Trachea (tissue), 1 donor: Measurements from ENCODE around the genes LIN7B, DKKL1, RCN3 and PRMT1.

DNA sequence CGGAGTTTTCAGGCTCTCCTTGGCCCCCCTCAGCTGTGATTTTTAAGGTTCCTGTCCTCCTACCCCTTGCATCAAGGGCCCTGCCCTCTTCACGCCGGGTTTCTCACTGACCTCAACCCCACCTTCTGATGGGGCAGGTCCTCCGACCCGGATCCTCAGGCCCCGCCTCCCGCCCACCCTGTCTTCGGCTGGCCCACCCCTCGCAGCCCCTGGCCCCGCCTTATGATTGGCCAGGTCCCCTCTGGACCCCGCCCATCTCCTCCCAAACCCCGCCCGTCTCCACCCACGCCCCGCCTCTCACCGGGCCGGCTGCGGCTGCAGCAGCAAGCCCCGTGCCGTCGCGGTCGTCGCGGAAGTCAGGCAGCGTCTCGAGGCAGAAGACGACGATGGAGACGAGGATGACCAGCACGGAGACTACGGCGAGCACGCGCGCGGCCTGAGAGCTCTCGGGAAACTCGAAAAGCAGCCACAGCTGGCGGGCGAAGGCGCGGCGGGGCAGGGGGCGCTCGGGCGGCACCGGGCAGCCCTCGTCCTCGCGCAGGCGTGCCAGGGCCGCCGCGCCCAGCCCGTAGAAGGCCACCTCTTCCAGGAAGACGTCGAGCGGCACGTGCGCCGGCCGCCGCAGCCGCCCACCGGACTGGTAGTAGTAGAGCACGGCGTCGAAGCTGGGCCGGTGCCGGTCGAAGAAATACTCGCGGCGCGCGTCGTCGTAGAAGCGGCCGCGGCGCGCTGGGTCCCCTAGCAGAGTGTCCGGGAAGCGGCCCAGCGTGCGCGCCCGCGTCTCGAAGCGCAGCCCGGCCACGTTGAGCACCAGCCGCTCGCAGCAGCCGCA lies 553 bp downstream of the KCNA7 start:
- PRO-cap, result no peak

GRCh38 chr19:49107364-49108802 lies 6.3 kb upstream of the LIN7B start:
- PRO-cap, result no peak

DNA sequence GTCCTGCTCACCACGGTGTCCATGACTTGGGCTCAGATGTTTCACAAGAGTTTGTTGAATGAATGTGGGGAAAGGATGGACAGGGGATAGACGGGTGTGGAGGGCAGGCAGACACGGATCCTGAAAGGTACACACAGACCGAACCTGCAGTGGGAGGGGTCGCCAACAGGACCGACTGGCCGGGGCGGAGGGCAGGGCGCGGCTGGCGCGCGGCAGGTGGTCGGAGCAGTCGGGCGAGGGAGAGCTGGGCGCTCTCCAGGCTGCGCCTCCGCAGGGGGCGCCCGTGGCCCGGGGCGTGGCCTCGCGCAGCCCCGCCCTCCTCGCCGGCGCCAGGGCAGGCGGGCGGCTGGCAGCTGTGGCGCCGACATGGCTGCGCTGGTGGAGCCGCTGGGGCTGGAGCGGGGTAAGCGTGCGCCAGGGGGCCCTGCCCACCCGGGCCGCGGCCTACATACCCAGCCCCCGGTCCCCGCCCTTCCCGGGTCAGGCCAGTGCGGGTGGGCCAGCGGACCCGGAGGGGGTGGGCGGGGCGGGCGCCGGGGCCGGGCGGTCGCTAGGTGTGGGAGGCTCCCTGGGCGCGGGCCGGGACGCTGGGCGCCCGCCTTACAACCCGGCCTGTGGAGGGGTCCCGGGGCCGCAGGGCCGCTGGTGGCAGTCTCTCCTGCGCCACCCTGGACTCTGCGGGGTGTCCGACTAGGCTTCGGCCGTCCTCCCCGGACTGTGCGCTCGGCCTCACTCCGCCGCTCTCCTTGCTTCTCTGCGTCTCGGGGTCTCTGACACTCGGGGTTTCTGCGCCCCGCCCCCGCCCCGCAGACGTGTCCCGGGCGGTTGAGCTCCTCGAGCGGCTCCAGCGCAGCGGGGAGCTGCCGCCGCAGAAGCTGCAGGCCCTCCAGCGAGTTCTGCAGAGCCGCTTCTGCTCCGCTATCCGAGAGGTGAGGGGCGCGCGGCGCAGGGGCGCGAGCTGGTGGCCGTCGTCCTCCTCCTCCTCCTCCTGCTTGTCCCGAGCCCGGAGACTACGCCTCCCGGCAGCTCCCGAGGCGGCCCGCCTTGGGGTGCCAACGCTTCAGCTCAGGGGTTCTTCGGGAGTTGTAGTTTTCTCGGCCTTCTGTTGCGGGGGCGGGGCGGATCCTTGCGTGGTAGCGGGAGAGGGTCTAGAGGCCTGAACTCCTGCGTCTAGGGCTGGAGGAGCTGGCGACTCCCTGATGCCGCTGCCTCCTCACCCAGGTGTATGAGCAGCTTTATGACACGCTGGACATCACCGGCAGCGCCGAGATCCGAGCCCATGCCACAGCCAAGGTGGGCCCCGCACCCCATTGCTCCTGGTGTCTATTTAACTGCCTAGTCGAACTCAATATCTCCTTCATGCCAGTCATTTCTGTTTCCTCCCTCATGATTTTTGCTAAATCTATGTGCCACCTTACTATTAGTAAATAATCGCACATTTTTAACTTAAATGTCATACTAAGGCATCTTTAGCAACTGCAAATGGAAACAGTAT lies at the start of gene LIN7B:
LIN7B (plus strand) TSS at position 332 of the 1,495 bp plus-strand sequence.
- PRO-cap, result bidirectional peak, plus-strand start at position 332 of the sequence, minus-strand start at position 235 of the sequence; unidirectional peak, minus-strand start at position 994 of the sequence

- PRO-cap, result no peak
These were observed 9.5 kb downstream of the PPFIA3 start for GRCh38 chr19:49128775-49129252.

GRCh38 chr19:49129253-49129757 lies 10.0 kb downstream of the PPFIA3 start:
- PRO-cap, result no peak

- PRO-cap, result no peak
These were observed 10.9 kb downstream of the PPFIA3 start for GRCh38 chr19:49130196-49130679.

- PRO-cap, result bidirectional peak, plus-strand start at chr19:49363808, minus-strand start at chr19:49363443
These were observed at the start of gene DKKL1 for GRCh38 chr19:49363245-49364349. Gene DKKL1, plus strand, starts transcription at chr19:49363877.

DNA sequence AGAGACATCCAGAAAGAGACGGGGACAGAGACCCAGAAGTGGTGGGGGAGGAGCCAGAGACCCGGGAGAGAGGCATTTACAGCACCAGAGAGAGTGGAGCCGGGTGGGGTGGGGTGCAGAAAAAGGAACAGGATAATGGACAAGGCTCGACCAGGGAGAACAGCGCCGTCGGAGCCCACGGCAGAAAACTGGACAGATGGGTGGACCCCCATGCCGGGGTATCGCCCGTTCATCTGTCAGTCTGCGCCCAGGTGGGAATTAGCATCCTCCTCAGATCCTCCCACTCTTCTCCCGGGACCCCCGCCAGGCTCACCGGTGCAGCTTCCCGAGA lies 357 bp downstream of the SLC17A7 start:
- PRO-cap, result no peak

DNA sequence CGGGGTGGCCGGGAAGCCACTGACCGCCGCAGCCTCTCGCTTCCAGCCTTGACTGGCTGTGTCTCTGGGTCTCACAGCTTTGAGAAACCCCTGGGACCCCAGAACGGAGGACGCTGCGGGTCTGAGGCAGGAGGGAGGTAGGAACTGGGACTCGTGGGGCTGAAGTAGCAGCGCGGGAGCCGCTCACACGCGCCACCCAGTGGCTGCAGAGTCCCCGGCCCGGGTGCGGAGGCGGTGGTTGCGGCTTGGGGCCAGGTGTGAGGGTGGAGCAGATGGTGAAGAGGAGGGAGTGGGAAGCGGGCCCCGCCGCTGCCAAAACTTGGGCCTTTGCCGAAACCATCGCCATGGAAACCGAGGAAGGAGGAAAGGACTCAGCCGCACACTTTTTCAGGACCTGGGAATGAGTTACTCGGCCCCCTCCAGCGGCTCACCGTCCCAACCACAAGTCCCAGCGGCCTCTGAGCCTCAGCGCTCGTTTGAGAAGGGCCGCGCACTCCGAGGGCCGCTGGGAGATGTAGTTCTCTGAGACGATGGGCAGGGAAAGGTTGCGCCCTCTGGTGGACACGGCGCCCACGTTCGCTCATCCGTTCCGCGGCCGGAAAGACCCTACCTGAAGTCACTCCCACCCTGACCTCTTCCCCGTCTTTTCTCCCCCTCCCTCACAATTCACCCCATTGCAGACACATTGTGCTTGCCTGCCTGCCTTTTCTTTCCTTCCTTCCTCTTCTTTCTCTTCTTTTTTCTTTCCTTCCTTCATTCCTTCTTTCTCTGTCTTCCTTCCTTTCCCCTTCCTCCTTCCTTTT lies 2.2 kb upstream of the SLC17A7 start:
- PRO-cap, result bidirectional peak, plus-strand start at position 271 of the sequence, minus-strand start at position 161 of the sequence; unidirectional peak, minus-strand start at position 450 of the sequence

DNA sequence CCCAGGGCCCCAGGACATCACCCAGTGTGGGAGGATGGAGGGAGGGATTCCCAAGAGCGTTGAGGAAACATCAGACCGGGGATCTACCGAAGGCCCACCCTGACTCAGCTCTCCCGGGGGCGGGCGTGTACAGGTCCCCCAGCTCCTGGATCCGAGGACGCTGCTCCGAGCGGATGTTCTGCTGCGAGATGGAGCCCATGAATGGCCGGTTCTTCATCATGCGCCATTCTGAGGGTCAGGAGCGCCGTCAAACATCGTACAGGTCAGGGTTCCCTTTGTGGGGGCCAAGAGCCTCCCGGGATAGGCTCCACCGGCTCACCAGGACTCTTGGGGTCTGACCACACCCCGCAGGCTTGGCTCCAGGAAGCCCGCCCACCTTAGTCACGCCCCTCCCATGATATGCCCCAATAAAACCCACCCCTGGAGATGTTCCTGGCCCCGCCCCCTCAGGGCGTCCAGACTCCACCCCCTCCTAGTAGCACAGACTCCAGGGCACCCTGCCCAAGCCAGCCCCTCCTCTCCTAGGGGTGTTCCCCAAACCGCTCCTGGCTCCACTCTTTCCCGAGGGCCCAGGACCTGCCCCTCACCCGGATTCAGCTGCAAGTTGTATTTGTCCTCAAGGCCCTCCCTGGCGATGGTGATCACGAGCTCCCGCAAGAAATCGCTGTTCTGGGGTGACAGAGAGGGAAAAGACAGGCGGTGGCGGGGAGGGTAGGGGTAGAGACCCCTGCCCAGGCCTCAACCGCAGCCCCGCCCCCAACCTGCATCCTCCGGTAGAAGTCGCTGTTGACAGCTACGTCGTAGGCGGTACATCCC lies 4.2 kb downstream of the PIH1D1 start:
- PRO-cap, result no peak

DNA sequence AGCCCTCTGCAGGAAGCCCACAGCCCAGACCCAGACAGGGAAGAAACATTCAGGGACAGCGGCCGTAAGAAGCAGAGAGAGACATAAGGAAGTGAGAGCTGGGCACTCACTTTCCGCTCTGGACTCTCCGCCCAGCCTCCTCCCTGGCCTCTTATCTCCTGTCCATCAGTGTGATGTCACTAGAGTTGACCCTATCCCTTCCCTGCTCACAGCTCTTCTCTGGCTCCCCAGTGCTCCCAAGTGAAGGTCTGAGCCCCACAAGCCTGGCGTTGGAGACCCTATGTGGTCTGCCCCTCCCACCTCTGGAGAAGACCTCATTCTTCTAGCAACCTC lies 3.6 kb downstream of the PIH1D1 start:
- PRO-cap, result no peak

DNA sequence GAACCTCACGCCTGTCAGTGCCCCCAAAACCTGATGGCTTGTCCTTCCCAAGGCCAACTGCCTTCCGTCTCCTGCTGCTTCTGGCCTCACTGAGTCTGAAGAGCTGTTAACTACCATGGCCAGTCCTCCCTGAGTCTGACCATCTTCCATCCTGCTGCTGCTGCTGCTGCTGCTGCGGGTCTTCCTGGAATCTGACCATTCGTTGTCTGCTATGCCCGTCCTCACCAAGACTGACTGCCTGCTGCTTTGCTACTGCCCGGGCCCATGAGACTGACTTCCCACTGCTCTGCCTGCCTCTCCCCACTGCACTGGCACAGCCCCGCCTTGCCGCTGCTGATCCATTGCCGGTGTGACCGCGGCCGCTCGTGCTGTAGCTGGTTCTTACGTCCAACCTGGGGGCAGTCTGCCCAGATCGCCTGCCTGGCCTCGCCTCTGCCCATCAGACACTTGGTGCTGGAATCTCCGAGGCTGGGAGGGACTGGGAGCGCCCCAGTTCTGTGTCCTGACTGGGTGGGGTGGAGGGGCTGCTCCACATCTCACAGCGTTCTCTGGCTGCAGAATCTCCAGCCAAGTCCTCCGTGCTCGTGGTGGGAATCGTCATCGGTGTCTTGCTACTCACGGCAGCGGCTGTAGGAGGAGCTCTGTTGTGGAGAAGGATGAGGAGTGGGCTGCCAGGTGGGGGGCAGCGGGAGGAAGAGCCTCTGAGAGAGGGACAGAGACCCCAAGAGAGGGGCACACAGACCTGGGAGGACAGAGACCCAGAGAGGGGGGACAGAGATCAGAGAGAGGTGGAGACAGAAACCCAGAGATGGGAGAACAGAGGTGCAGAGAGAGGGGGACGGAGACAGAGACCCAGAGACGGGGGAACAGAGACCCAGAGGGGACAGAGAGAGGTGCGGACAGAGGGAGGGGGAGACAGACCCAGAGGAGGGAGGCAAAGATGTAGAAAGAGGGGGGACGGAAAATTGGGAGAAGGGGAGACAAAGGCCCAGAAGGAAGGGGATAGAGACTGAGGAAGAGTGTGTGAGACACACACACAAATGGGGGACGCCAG lies 2.6 kb upstream of the RCN3 start:
- PRO-cap, result no peak

DNA sequence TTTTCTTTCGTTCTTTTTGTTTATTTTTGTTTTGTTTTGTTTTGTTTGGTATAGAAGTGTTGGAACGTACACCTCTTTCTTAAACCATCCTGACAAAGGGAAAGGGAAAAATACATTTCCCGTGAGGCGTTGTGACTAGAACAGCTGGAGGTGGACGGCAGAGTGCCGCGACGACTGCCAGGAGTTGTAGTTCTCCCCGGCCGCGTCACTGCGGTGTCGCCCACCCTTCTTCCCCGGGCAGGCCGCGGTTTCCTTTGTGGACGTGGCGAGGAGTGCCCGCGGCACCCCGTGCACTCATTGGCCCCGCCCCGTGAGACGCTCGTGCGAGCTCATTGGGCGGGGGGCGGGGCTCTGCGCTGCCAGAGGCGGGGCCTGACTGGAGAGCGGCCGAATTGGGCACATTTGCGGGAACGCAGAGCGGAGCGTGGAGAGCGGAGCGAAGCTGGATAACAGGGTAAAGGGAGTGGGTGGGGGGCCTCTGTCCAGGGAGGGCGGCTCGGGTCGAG lies at the start of gene RCN3:
RCN3 (plus strand) TSS at position 399 of the 506 bp plus-strand sequence.
- PRO-cap, result bidirectional peak, plus-strand start at position 399 of the sequence, minus-strand start at position 256 of the sequence

DNA sequence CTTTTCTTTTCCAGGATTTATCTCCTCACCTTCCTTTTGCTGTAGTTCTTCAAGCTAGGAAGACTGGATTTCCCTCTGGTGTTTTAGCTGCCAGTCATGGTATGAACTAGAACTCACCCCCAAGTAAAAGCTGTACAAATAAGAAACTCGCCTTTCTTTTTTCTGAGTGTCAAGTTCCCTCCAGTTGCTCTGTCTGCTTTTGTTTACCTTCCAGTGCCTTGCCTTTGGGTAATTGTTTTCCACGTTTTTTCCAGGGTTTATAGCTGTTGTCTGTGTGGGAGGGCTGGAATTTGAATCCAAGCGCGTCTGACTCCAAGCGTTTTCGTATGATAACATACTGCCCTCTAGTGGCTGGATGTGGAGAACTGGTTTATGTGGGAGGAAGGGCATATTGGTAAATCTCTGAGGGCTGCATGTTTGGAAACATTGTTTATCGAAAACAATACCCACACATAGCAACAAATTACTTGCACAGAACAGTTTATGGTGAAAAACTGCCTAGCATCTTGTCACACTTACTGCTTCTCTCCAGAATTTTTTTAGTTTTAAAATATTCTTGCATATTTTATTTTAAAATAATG lies 19.1 kb downstream of the RCN3 start:
- PRO-cap, result no peak

DNA sequence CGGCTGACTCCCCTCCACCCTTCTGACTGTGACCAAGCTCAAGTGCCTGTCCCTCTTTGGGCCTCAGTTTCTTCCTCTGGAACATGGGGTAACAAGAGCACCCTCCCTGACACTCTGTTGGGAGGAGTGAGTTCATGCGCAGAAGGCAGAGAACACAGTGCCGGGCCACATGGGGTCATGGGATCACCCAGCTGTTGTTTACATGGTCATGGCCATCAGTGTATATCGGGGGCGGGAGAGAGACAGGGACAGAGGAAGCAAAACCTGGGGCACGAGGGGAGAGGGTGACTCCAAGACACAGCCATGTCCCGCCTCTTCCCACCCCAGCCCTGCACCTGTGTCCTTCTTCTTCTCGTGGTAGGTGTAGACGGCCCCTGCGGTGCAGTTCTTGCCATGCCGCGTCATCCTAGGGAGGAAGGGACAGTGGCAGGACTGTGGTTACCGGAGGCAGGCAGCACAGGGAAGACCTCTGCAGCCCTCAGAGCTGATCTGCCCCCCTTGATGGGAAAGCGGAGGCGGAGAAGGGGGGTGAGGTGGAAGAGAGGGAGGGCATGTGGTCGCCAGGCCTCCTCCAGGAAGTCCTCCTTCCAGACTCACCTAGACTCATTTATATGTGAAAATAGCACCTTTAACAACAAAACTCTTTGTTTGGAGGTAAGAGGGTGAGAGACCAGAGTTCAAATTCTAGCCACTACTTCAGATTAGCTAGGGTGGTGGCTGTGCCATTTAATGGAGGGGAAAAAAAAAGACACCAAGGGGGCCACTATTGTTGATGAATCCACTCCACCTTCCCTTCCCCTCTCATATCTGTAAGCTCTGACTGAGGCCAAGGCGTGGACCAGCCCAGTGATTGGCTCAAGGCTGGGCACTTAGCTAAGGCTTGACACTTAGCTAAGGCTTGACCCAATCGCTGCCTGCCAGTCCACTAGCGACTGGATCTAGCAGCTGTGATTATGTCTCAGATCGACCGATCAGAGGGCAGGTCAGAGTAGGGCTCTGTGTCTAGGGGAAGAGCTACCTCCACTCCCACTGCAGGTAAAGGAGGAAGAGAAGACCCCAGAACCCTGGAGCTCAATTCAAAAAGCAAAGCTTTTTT lies 19.7 kb downstream of the NOSIP start:
- PRO-cap, result no peak

DNA sequence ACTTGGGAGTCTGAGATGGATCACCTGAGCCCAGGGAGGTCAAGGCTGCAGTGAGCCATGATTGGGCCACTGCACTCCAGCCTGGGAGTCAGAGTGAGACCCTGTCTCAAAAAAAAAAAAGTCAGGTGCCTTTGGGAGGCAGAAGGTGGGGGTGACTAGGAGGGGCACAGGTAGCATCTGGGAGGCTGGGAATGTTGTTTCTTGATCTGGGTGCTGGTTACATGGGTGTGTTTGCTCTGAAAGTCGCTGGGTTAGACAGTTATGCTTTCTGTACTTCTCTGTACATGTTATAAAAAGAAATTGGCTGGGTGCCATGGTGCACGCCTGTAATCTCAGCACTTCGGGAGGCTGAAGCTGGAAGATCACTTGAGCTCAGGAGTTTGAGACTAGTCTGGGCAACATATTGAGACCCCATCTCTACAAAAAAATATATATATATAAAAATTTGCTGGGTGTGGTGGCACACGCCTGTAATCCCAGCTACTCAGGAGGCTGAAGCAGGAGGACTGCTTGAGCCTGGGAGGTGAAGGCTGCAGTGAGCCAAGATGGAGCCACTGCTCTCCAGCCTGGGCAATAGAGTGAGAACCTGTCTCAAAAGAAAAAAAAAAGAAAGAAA lies 15.1 kb downstream of the NOSIP start:
- PRO-cap, result no peak

DNA sequence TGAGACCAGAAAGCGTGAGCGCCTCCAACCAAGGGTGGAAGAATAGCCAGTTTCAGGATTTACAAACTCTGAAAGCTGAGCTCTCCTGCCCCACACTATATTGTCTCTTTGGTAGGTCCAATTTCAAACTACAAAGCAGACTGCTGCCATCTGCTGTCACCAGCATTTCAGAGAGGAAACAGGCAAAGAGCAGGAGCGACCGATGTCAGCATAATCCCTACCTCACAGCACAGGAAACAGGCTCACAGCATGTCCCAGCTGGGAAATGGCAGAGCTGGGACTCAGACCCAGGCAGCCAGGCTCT lies 9.1 kb downstream of the NOSIP start:
- PRO-cap, result no peak

GRCh38 chr19:49635312-49636543 lies 4.2 kb downstream of the RRAS start:
- PRO-cap, result no peak

- PRO-cap, result no peak
These were observed 537 bp downstream of the SCAF1 start for GRCh38 chr19:49642407-49643085.

DNA sequence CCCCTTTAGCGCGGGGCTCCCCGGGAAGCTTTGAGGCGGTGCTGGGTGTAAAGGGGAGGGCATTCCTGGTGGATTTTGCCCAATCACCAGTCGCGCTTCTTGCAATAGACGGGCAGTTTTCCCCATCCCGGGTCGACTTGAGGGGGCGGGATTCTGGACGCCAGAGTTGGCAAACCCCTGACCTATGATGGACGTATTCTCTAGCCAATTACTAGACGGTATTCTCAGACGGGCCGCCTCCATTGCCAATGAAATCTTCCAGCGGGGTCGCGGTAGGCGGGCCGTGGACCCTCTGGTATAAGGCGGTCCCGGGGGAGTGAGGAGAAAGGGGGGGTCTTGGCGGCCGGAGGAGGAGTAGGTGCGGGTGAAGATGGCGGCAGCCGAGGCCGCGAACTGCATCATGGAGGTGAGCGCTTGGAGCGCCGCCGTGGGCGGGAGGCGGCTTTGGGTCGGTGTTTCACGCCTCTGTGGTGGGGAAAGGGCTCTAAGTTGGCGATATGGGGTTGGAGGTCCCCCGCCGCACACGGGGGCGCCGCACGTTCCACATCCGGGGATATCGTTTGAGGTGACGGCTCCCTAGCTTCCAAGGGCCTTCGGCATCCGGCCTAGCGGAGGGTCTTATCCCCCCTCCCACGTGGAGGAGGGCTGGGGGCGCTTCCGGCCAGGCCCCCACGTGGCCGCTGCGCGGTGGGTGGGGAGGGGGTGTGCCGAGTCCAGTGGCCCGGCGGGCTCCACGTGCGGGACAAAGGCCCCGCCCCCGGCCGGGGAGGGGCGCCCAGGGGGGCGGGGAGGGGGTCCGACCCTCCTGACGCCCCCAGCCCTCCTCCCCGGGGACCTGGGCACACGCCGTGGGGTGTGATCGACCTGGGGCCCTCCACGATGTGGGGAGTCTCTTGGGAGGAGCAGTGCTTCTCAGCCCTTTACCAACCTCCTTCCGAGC lies at the start of gene PRMT1:
PRMT1 (plus strand) TSS at position 361 of the 940 bp plus-strand sequence.
- PRO-cap, result bidirectional peak, plus-strand start at position 62 of the sequence, minus-strand start outside the sequence; unidirectional peak, plus-strand start at position 248 of the sequence; unidirectional peak, plus-strand start at position 327 of the sequence